Breast (tissue), 4 donors: ENCODE measurements around a stretch of chr10.

- PRO-cap, 3 experiments, result peak in 1 of 3 experiments; most common minus-strand start chr10:28680181 (in 1)
- RRBS, result no CpG with 5 or more reads among the region's 10 CpGs
Observed at GRCh38 chr10:28680054-28680377, 2.7 kb downstream of the BAMBI start.

DNA sequence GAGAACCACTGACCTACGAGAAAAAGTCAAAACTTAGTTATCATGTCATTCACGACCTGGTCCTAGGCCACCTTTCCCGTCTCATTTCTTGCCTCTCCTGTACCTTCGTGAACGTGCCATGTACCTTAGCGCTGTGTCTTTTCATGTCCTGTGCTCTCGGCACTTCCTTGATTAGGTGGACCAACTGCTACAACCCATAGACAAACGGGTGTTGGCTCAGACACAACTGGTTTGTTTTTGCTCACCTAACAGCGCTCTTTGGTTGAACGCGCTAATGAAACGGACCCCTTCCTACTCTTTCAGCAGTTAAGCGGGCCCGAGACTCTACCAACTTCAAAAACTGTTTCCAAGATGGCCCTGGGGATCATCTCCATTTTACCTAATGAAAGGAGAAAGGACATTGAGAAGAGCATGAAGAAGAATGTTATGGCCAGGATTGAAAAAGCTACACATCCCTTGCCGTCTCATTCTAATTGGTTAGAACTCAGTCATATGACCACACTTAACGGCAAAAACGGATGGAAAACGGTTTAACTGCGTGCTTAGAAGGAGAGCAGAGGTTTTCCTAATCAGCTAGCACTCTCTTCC is 118.4 kb downstream of the BAMBI start:
- PRO-cap, 3 experiments, result no peak in any of the 3 experiments
- RRBS, result no CpG with 5 or more reads among the region's 19 CpGs

DNA sequence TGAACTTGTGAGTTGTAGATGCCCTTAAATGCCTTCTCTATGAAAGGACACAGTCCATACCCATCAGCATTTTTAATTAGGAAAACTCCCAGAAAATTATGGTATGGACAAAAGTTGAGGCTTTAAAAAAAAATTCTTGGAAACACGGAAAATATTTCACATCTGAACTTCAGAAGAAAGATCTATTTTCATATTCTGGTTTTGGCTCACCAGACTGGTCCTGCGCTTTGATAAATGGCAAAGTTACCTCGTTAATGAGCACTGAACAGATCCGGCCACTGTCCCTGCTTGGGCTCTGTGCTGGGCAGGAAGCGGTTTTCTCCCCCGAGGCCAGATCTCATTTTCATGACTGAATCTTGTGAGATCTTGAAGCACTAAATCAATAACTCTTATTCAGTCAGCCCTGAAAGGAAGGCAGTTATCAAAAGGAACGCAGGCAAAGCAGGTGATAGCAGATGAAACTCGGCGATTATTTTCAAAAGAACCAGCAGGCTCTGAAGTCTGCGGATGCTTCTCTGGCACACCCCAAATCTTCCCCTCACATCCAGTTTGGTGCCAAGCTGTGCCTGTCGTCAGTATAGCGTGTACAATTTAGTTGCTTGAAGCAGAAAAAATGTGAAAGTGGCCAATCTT is 228.6 kb downstream of the BAMBI start:
- PRO-cap, 3 experiments, result no peak in any of the 3 experiments
- RRBS, result no CpG with 5 or more reads among the region's 12 CpGs

- PRO-cap, 3 experiments, result no peak in any of the 3 experiments
- RRBS, result no CpG with 5 or more reads among the region's 12 CpGs
Observed at GRCh38 chr10:29113080-29113760, 175.7 kb upstream of the LYZL1 start.

DNA sequence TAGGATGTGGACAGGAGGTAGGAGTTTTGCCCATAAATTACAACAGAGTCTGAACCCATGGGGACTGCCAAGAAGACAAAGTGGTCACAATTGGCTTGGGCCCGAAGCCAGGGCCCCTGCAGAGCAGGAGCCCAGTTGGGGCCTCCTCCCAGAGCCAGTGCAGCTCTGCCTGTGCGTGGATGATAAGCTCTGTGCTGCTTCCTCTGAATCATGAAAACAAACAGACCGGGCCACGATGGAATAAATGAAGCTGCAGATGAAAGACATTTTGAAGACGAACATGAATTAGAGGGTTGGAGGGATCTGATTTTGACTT is 156.9 kb upstream of the LYZL1 start:
- PRO-cap, 3 experiments, result no peak in any of the 3 experiments
- RRBS, result no CpG with 5 or more reads among the region's 5 CpGs

GRCh38 chr10:29410413-29410831 is 121.6 kb downstream of the LYZL1 start:
- PRO-cap, 3 experiments, result peak in 1 of 3 experiments; most common minus-strand start chr10:29410529 (in 1)
- RRBS, result no CpG with 5 or more reads among the region's 10 CpGs

GRCh38 chr10:29550327-29550984 is 84.3 kb downstream of the SVIL start:
- PRO-cap, 3 experiments, result no peak in any of the 3 experiments
- RRBS, result 98% methylated on average over 5 of the region's 19 CpGs

GRCh38 chr10:29610592-29611247 is 24.1 kb downstream of the SVIL start:
- PRO-cap, 3 experiments, result no peak in any of the 3 experiments
- RRBS, result no CpG with 5 or more reads among the region's 8 CpGs

GRCh38 chr10:29647930-29648637 is 13.3 kb upstream of the SVIL start:
- PRO-cap, 3 experiments, result peak in 1 of 3 experiments; most common minus-strand start chr10:29648275 (in 1)
- RRBS, result no CpG with 5 or more reads among the region's 8 CpGs

GRCh38 chr10:29734516-29735573 is 100.1 kb upstream of the SVIL start:
- PRO-cap, 3 experiments, result peak in 3 of 3 experiments; most common plus-strand start chr10:29735511 (in 2); most common minus-strand start chr10:29735375 (in 2)
- RRBS, result 1% methylated on average over 35 of the region's 81 CpGs

GRCh38 chr10:29795341-29795842 is 160.6 kb upstream of the SVIL start:
- PRO-cap, 3 experiments, result no peak in any of the 3 experiments
- RRBS, result no CpG with 5 or more reads among the region's 6 CpGs

DNA sequence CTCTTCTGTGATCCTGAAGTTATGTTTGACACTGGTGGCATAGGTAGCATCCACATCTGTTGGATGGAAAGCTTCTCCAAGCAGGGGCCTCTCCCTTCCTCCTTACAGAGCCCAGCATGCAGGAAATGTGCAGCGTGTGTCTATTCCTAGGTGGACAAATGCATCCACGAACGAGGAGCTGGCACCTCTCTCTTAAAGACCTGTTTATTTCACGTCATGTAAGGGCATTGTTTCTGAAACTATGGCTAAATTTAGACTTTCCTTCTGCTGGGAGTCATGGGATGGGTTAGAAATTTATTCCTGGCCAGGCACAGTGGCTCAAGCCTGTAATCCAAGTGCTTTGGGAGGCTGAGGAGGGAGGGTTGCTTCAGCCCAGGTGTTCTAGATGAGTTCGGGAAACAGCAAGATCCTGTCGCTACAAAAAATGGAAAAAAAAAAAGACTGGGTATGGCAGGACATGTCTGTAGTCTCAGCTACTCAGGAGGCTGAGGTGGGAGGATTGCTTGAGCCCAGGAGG is 208.4 kb upstream of the SVIL start:
- PRO-cap, 3 experiments, result no peak in any of the 3 experiments
- RRBS, result no CpG with 5 or more reads among the region's 6 CpGs

- PRO-cap, 3 experiments, result no peak in any of the 3 experiments
- RRBS, result no CpG with 5 or more reads among the region's 5 CpGs
Observed at GRCh38 chr10:29849500-29849983, 209.8 kb downstream of the JCAD start.

DNA sequence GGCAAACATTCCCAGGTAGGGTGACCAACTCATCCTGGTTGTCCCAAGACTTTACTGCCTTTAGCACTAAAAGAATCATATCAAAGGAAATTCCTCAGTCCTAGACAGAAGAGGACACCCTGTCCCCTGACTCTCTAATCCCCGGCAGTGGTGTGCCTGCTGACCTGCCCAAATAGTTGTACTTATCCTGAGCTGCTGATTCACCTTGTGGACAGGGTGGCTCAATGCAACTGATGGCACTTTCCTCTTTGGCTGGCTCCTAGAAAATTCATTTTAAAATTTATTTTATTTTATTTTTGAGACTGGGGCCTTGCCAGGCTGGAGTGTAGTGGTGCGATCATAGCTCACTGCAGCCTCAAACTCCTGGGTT is 111.7 kb downstream of the JCAD start:
- PRO-cap, 3 experiments, result no peak in any of the 3 experiments
- RRBS, result no CpG with 5 or more reads among the region's 2 CpGs

GRCh38 chr10:29948606-29949601 is 110.5 kb downstream of the JCAD start:
- PRO-cap, 3 experiments, result no peak in any of the 3 experiments
- RRBS, result no CpG with 5 or more reads among the region's 14 CpGs

GRCh38 chr10:30026911-30028258 is 32.0 kb downstream of the JCAD start:
- PRO-cap, 3 experiments, result no peak in any of the 3 experiments
- RRBS, result 11% methylated on average over 4 of the region's 50 CpGs

GRCh38 chr10:30041628-30042328 is 17.6 kb downstream of the JCAD start:
- PRO-cap, 3 experiments, result no peak in any of the 3 experiments
- RRBS, result no CpG with 5 or more reads among the region's 6 CpGs

GRCh38 chr10:30438414-30438815 is 4.4 kb downstream of the MAP3K8 start:
- PRO-cap, 3 experiments, result no peak in any of the 3 experiments
- RRBS, result no CpG with 5 or more reads among the region's 5 CpGs

- PRO-cap, 3 experiments, result no peak in any of the 3 experiments
- RRBS, result no CpG with 5 or more reads among the region's 1 CpG
Observed at GRCh38 chr10:30443256-30443460, 9.2 kb downstream of the MAP3K8 start.

GRCh38 chr10:30447491-30448108 is 13.6 kb downstream of the MAP3K8 start:
- PRO-cap, 3 experiments, result no peak in any of the 3 experiments
- RRBS, result no CpG with 5 or more reads among the region's 8 CpGs